Parietal lobe (tissue), 2 donors: ENCODE measurements around a stretch of chr6.

GRCh38 chr6:7582532-7583383 is 7.2 kb upstream of the SNRNP48 start:
- RAMPAGE, long total RNA, result no peak

GRCh38 chr6:7672903-7673657 is 52.8 kb upstream of the BMP6 start:
- RAMPAGE, long total RNA, result no peak

DNA sequence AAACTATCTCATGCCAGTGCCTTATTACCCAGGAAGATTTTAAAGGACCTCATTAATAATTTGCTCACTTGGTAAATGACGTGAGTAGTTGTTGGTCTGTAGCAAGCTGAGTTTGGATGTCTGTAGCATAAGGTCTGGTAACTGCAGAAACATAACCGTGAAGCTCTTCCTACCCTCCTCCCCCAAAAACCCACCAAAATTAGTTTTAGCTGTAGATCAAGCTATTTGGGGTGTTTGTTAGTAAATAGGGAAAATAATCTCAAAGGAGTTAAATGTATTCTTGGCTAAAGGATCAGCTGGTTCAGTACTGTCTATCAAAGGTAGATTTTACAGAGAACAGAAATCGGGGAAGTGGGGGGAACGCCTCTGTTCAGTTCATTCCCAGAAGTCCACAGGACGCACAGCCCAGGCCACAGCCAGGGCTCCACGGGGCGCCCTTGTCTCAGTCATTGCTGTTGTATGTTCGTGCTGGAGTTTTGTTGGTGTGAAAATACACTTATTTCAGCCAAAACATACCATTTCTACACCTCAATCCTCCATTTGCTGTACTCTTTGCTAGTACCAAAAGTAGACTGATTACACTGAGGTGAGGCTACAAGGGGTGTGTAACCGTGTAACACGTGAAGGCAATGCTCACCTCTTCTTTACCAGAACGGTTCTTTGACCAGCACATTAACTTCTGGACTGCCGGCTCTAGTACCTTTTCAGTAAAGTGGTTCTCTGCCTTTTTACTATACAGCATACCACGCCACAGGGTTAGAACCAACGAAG is 30.0 kb downstream of the TXNDC5 start:
- RAMPAGE, long total RNA, result no peak

DNA sequence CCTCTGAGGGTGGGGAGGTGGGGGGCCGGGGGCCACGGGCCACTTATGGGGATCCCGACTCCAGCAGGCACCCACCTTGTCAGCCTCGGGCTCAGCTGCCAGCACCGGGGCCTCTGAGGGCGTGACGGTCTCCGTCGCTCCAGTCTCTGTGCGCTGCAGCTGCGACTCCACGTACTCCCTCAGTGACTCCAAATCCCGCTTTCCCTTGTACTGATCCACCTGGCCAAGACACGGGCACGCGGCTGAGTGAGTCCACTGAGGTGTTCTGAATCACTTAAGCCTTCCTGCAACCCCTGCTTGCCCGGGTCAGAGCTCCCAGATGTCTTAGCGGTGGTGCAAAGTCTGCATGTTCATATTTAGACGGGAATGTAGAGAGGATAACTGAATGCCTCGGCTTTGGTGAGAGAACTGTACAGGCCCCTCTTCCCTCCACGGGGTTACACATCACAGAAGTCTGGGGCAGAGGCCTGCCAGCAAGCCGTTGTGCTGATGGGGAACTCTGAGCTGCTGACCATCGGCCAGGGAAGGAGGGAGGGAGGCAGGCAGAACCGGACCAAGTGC is 21.9 kb downstream of the TXNDC5 start:
- RAMPAGE, long total RNA, result no peak

- RAMPAGE, long total RNA, result no peak
Measured at GRCh38 chr6:7986005-7986834, 75.6 kb upstream of the TXNDC5 start.

DNA sequence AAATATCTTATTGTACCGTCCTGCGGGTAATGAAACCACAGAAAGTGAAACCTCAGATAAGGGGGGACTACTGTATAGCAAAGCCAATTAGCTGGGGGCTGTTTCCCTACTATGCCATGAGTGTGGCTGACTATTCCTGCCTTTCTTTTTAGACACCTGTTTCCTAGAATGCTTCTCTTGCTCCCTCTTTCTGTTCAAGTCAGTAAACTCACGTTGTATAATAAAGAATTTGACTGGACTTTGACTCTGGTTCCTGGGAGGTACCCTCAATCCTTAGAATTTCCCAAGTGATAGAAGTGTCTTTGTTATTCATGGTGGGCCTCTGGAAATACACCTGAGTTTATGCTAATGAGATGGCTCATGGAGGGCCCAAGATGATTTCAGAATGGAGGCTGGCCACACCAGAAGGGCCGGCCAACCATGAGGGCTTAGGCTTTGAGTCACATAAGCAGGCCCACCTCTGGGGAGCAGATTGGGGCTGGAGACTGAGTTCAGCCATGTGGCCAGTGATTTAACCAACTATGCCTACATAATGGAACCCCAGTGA is 754 bp upstream of the BLOC1S5 start:
- RAMPAGE, long total RNA, result no peak

DNA sequence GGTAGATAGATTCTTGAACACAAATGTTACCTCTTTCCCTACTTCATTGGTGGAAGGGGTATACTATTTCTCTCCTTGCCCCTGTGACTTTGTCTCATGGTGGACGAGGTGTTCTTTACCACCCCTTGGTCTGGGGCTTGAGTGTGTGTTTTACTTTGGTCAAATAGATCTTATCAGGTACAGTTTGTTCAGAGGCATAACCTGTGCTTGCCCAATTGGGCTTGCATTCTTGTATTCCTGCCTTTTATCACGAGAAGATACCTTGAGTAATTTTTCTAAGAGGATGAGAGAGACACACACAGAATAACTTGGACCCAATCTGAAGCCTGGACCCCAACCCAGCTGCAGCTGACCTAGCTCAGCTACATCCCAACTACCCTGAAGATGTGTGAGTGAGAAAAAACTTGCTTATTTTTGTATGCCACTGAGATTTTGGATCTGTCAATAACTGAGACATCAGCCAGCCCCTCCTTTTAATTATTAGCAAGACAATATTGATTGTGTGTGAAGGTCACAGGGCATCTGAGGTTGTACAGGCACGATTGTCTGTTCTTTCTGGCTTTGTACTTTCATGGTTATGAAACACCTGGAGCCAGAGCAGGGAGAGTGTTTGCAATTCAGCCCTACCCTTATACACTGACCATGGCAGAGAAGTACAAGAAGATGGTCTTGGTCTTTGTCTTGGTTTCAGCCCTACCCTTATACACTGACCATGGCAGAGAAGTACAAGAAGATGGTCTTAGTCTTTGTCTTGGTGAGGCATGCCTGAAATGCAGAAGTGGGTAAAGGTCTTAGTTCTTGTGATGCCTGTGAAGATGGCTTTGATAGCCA is 204.8 kb upstream of the SLC35B3 start:
- RAMPAGE, long total RNA, result no peak

DNA sequence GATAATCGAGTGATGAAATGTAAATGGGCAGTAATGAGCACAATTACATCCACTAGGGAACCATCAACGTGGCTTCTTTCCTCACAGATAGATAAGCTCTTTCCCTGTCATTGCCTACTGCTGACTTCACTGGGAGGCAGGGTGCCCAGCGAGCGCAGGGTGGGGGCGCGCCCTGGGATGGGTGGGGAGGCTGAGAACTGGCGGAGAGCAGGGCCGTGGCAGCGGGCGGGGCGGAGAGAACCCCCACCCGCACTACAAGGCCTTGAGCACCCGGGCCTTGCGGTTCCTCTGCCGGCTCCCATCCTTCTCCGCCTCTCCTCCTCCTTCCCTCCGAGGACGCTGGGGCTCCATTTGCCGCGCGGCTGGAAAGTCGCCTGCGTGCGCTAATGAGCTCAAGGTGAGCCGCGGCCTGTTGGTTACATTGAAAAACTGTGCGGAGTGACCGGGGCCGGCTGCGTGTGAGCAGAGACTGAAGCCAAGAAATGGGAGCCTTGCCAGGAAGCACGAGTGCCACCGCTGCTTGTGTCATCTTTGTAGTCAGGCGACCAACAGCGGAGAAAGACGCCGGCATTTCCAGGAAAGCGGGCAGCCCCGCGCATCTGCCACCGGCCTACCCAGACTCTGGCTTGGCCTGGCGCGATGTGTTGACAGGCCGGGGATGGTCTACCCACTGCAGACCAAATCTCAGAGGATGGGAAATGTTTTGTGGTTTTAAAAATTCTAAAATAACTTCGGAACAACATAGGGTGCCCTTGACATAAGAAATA is 963.5 kb upstream of the SLC35B3 start:
- RAMPAGE, long total RNA, result no peak

GRCh38 chr6:9481881-9482435 is 932.9 kb downstream of the TFAP2A start:
- RAMPAGE, long total RNA, result no peak

DNA sequence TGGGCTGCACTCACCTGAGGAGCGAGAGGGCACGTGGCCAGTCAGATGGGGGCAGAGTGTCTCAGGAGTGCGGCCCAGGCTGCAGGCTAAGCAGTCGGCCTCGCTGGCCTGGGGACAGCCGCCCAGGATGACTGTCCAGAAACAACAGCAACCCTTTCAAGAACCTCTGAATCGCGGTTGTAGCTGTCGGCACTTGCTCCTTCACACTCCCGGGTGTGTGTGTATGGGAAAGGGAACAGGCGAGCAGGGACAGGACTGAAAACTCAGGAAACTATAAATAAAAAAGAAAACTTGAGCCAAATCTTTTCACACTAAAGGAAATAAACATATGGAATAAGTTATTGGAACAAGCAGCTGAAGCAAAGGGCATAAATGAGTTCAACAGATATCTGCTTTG is 63.0 kb downstream of the TFAP2A start:
- RAMPAGE, long total RNA, result no peak

DNA sequence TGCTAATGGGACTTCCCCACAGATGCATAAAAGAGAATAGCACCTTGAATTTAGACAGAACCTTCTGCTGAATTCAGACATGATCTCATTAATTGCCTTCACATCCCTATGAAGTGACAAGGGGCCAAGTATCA is 59.4 kb downstream of the TFAP2A start:
- RAMPAGE, long total RNA, result no peak

DNA sequence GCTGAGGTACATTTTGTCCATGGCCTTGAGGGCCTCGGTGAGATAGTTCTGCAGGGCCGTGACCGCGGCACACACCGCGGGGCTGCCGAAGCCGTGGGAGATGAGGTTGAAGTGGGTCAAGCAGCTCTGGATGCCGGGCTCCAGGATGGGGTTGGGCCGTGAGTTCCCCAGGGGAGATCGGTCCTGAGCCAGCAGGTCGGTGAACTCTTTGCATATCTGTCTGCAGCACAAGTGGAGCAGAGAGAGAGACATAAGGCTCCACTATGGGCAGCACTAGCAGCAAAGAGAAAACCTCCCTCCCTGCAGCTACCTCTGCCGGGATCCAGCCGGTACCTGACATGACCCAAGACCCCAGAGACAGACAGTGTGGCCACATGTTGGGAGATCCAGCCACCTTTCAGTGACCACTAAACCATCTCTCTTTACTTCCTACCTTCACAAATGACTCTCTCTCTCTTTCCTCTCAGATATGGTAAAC is 16.3 kb downstream of the TFAP2A start:
- RAMPAGE, long total RNA, result no peak

DNA sequence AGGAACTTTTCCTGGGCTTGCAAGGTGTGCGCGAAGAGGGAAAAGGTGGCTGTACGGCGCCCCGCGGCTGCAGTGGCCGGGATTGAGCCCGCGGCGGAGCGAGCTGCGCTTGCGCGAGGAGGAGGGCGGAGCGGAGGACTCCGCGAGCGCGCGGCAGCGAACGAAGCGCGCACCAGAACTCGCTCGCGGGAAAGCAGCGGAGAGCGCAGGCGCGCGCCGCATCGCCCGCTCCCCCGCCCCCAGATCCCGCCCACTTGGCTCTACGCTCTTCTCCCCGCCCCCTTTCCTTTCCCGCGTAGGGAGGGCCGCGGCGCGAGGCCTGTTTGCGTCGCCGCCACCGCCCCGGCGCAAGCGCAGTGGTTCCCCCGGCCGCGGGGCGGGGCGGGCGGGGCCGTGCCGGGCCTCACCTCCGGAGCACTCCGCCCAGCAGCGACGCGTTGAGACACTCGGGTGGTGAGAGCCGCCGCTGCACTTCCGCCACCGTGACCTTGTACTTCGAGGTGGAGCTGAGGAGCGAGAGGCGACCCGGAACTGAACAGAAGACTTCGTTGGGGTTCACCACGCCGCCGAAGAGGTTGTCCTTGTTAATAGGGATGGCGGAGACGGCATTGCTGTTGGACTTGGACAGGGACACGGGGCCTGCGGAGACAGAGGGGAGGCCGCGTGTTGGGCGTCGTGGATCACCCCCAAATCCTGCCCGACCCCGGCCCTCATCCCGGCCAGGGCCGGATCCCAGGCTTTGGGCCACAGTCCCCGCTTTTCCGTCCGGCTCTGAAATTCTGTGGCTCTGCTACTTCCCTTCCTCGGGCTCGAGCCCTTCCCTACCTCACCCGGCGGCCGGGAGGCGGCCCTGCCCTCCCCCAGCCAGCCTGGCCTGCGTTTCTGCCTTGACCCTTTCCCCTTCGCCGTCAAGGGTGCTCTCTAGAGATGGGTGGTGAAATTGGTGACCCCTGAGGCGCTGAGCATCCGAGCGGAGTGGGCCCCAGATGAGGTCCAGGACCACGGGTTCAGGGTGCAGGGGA is 10.5 kb downstream of the TFAP2A start:
- RAMPAGE, long total RNA, result no peak

- RAMPAGE, long total RNA, result no peak
Measured at GRCh38 chr6:10526158-10526634, 5.0 kb downstream of the GCNT2 start.

DNA sequence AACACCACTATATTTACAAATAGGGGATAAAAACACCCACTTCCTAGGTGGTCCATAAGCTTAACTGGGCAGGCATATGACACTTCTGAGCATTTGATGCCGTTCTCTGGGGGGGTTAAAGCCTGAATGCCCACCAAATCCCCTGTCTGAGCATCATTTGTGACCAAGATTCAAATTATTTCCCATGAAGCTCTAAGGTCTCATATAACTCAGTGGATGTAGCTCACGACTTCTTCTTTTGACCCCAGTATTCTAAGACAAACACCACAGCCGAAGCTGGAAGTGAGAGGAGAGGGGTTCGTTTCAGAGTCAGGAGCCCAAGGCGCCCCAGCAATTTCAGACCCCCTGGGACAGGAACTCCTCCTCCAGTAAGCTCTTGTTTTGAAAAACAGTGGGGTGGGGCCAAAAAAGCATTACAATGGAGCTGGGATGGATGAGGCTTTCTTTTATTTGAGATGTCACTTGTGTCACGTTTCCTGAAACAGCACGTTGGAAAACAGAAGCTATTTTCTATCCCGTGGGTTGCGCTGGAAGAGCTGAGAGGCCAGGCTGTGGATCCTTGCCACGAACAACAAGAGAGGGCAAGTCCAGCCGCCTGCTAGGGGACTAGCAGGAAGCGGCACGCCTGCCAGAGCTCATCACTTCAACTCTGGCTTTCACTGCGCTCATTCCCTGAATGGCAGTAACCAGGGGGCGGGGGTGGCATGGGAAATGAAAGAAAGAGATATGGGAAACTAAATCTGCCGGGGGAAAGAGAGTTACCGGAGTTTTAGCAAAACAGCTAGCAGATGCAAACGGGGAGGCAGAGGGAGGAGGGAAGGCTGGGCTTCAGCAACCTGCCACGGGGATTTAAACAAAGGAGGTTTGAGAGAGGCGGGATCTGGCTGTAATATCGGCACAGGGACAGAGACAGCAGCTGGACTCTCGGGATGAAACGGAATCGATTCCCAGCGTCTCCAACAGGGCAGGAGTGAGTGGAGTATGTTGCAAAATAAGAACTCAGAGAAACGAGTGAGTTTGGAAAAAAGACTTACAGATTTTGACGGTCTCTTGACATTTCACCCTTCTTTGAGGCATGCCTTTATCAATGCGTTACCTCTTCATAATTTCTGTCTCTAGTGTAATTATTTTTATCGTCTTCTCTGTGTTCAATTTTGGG is 34.6 kb downstream of the GCNT2 start:
- RAMPAGE, long total RNA, result no peak

DNA sequence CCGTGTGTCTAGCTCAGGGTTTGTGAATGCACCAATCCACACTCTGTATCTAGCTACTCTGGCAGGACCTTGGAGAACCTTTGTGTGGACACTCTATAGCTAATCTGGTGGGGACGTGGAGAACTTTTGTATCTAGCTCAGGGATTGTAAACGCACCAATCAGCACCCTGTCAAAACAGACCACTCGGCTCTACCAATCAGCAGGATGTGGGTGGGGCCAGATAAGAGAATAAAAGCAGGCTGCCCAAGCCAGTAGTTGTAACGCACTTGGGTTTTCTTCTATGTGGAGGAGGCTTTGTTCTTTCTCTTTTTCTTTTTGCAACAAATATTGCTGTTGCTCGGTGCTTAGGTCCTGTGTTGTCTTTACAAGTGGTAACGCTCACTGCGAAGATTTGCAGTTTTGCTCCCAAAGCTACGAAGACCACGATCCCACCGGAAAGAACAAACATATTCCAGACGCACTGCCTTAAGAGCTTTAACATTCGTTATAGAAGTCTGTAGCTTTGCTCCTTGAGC is 1.5 kb upstream of the TMEM14C start:
- RAMPAGE, long total RNA, result no peak

DNA sequence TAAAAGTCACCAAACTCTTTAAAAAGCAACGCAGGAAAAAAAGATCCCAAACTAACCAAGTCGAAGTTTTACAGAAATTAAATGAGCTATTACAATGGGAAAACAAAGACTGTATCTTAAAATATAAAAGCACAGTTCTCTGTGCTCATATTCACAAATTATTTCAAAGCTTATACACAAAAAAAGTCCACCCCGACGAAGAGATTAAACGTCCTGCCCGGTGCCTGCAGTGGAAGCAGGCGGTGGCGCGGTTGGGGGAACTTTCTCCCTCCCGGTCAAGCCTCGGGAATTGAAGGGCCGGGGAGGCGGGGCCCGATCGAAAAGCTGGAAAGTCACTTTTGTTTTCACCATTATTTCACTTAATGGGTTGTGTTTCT is 1.1 kb downstream of the MAK start:
- RAMPAGE, long total RNA, result no peak

- RAMPAGE, long total RNA, result no peak
Measured at GRCh38 chr6:10901735-10902317, 15.0 kb downstream of the SYCP2L start.

DNA sequence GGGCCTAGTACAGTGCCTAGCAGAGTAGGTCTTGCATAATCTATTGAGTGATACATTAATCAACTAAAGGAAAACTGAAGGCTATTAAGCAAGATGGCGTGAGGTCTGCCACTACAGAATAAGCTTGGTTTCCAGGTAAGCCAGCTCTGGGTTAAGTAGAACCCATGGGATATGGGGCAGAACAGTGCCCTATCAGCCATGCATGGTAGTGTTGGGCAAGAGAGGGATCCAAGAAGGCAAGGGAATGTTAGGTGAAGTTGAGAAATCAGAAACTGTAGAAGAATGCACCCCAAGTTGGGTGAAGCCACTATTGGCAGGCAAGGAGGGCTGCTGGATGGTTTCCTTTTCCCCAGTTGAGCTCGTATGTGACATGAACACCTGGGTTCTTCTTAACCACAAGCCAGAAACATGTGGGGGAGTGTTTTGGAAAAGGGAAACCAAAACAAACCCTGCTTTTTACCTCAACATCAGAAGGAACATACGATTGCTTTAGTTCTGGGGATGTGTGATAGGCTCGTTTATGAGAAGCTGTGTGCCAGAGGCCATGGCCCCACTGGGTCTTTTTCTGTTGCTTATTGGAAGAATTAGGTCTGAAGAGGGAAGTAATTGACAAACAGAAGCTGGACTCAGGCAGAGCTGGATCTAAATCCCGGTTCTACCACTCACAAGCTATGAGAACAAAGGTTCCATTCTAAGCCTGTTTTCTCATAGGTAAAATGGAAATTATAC is 33.6 kb downstream of the NEDD9 start:
- RAMPAGE, long total RNA, result no peak

GRCh38 chr6:11212557-11213101 is 19.8 kb downstream of the NEDD9 start:
- RAMPAGE, long total RNA, result no peak